SK-N-DZ (cell line): ENCODE measurements around the genes GPR101, MAGEC1 and SPANXN4.

DNA sequence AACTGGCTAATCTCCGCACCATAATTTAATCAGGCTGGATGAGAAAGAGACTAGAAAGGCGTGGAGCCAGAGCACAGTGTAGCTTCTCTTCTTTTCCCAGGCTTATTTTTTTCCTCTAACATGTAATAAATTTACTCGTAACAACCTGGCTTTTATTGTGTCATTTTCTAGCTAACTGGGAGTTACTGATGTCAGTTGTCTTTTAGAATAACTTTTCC is 1.5 kb upstream of the FHL1 start:
RAMPAGE:
- cytosol, long total RNA, result no peak
- nucleus, long total RNA, result no peak

RAMPAGE:
- cytosol, long total RNA, result no peak
- nucleus, long total RNA, result no peak
Observed at GRCh38 chrX:136198813-136199873, 2.3 kb downstream of the FHL1 start.

DNA sequence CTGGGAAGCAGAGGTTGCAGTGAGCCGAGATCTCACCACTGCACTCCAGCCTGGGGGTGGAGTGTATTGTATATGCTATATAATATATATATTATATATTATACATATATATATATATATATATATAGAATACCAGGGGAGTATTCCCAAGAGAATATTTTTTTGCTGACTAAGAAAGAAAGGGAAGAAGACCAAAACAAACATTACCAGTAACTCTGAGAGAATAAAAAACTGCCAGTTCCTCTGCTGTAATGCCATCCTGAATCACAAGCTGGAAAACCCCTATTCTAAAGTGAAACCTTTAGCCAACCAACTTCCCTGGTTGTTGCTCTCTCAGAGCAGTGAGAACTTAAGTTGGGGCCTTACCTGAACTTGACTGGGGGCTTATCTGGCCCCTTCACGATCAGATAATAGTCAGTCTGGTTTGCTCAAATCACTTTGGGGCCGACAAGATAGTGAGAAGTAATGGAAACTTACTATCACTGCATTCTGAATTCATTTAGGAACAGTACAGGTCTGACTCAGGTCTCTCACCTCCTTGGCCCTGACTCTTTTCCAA is 62.3 kb downstream of the CD40LG start:
RAMPAGE:
- cytosol, long total RNA, result no peak
- nucleus, long total RNA, result no peak

DNA sequence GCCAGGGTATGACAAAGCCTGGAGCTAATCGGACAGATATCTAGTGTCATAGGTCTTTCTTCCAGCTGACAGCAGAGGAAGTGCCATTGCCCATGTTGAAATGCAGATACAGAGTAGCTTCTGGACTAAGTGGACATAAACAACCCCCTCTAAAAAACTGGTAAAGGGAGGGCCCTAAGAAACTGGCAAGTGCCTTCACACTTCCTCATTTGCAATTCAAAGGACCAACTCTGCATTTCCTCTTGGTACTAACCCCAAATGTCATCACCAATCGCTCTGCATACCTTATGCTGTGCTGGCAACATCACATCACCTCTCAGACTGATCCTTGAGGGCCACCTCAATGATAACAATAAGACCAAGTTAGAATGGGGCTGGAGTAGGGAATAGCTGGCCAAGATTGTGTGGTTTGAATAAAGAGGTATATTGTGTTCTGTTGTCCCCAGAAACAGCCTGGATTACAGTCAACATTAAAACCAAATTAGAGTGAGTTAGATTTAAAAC is 20.7 kb downstream of the ARHGEF6 start:
RAMPAGE:
- cytosol, long total RNA, result no peak
- nucleus, long total RNA, result no peak

DNA sequence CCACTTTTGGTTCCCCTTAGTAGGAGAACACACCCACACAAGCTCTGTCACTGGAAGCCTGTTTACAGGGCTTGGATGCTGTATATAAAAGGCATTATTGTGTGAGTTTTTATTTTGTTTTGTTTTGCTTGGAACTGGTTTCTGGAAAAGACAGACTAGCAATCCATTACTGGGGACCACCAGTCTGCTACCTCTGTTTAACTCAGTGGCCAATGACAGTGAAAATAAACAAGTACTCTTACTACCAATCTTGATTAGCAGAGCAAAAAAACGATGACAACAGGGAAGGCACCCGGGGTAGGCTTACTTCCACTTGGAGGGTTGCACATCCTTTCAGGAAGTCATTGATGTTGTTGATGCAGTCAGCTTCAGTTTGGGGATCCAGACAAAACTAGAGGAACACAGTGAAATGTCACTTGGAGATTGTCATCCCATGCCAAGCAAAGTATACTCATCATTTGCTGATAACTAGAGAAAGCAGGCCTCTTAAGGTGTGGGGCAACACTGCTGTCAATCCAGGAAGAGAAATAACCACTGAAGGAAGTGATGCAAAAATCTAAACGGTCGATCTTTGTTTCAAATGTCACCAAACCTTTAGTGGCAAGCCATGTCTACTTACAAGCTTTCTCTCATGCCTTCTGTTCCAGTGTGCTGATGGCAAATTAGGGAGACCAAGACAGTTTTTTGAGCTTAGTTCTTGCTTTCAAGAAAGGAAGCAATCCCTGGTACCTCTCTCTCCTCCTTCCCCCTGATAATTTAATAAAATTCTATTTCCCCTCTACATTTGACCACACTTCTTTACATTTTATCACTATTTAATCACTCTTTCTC is 1.4 kb downstream of the ARHGEF6 start:
RAMPAGE:
- cytosol, long total RNA, result no peak
- nucleus, long total RNA, result no peak

DNA sequence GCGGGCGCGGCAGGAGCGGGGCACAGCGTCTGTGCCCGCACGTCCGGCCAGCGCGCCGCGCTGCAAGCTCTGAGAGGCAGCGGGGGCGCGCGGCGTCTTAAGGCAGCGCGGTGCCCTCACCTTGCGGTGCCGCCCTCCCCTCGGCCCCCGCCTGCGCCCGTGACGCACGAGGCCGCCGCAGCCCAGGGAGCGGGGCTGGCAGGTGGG is at the start of gene GPR101:
GPR101 (minus strand) TSS at position 71 of the 207 bp plus-strand sequence.
RAMPAGE:
- cytosol, long total RNA, result no peak
- nucleus, long total RNA, result no peak

GRCh38 chrX:139530237-139530632 is 304 bp upstream of the F9 start:
RAMPAGE:
- cytosol, long total RNA, result no peak
- nucleus, long total RNA, result no peak

RAMPAGE:
- cytosol, long total RNA, result no peak
- nucleus, long total RNA, result no peak
Observed at GRCh38 chrX:139782465-139783135, 74.6 kb upstream of the MCF2 start.

RAMPAGE:
- cytosol, long total RNA, result no peak
- nucleus, long total RNA, result no peak
Observed at GRCh38 chrX:139933952-139934241, 1.0 kb upstream of the ATP11C start.

GRCh38 chrX:141903488-141904117 is at the start of gene MAGEC1:
MAGEC1 (plus strand) TSS chrX:141903894.
RAMPAGE:
- cytosol, long total RNA, result no peak
- nucleus, long total RNA, result no peak

GRCh38 chrX:143025834-143026056 is at the start of gene SPANXN4:
SPANXN4 (plus strand) TSS chrX:143025928.
RAMPAGE:
- cytosol, long total RNA, result no peak
- nucleus, long total RNA, result no peak

RAMPAGE:
- cytosol, long total RNA, result no peak
- nucleus, long total RNA, result no peak
Observed at GRCh38 chrX:144418579-144418904, 698.0 kb upstream of the SPANXN2 start.

RAMPAGE:
- cytosol, long total RNA, result no peak
- nucleus, long total RNA, result no peak
Observed at GRCh38 chrX:147945250-147945806, 33.6 kb downstream of the FMR1 start.

GRCh38 chrX:148051949-148052466 is 70.9 kb downstream of the FMR1NB start:
RAMPAGE:
- cytosol, long total RNA, result no peak
- nucleus, long total RNA, result no peak

GRCh38 chrX:148981088-148981424 is 434.2 kb downstream of the ENSG00000287585 start:
RAMPAGE:
- cytosol, long total RNA, result no peak
- nucleus, long total RNA, result no peak

RAMPAGE:
- cytosol, long total RNA, result no peak
- nucleus, long total RNA, result no peak
Observed at GRCh38 chrX:149541279-149541905, 580 bp downstream of the EOLA1 start.

DNA sequence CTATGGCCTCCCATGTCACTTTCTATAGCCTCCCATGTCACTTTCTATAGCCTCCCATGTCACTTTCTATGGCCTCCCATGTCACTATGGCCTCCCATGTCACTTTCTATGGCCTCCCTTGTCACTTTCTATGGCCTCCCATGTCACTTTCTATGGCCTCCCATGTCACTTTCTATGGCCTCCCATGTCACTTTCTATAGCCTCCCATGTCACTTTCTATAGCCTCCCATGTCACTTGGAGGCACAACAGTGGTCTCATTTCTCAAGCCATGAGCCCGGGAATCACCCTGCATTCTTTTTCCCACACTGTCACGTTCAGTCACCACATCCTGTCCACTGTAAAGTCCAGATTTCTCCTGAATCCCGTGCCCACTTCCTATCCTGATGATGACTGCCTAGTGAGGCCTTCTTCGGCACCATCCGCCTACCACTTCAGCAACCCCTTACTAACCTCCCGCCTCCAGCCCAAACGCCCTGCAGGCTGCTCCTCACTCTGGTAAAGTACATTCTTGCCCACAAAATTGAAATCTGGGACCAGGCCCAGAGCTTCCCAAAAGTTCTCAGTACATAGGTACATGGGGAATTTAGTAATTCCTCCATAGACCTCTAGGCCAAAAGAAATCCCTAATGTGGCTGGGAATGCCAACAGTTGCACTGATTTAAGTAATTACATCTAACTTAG is 10.4 kb upstream of the HSFX2 start:
RAMPAGE:
- cytosol, long total RNA, result no peak
- nucleus, long total RNA, result no peak

RAMPAGE:
- cytosol, long total RNA, result no peak
- nucleus, long total RNA, result no peak
Observed at GRCh38 chrX:149945792-149946607, 7.7 kb upstream of the EOLA2 start.

GRCh38 chrX:150363662-150364621 is 825 bp downstream of the MAMLD1 start:
RAMPAGE:
- cytosol, long total RNA, result no peak
- nucleus, long total RNA, result no peak

DNA sequence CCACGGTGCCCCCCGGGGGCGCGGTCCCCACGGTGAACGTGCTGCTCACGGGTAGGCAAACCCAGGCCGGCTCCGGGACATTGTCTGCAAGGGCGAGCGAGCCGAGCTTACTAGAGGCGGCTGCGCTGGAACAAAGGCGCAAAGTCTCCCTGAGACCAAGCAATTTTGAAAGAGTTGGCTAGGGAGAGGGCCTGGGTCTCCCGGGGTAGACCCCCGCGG is 1.4 kb downstream of the MAMLD1 start:
RAMPAGE:
- cytosol, long total RNA, result no peak
- nucleus, long total RNA, result no peak